GM23248 (cell line): ENCODE data around the genes KNSTRN, C15orf62, CHAC1 and MAPKBP1.

DNA sequence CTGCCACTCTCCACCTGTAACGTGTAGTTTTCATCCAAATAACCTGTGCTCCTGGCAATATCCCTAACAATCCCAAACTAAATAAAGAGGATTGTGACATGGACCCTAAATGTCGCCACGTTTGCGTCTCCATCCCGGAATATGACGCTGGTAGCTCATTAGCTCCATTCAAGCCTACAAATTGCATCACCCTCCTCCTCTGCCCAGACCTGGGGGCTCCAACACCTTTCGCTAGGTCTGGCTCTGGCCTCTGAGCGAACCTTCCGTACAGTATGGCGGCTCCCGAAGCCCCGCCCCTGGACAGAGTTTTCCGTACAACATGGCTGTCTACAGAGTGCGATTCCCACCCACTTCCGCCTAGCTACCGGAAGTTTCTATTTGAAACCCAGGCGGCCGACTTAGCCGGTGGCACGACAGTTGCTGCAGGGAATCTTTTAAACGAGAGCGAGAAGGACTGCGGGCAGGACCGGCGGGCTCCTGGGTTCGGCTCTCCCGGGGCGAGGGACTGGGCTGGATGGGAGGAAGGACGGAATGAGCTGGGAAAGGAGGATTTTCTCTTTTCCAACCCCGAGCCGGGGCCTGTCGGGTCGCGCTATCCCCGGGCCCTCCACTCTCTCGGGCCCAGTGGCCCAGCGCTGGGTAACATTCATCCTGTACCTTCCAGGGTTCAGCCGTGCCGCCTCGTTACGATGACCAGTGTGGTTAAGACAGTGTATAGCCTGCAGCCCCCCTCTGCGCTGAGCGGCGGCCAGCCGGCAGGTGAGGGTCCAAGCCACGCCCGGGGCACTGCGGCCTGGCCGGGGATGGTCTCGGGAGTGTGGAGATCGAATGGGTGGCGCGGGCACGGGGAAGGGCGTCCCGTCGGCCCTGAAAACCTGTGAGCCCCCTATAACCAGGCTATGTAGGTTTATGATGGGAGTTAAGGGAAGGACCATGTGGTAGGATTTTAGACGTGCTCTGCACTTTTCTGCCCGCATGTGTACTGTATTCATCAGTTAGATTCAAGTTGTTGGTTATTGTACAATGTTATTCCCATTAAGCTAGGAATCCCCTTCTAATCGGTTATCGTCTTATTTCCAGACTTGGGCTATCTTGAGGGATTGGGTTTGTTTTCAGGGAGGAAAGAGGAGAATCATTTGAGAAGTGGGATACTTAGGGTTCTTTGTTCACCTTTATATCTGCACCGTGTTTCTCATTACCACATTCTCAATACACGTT, at the start of gene KNSTRN:
KNSTRN (plus strand) TSS at position 158 of the 1,218 bp plus-strand sequence.
- RAMPAGE, long total RNA: start-site peak on the plus strand centred at position 415 of the sequence, 66 bp wide, 830 and 1,104 reads in 2 replicates

DNA sequence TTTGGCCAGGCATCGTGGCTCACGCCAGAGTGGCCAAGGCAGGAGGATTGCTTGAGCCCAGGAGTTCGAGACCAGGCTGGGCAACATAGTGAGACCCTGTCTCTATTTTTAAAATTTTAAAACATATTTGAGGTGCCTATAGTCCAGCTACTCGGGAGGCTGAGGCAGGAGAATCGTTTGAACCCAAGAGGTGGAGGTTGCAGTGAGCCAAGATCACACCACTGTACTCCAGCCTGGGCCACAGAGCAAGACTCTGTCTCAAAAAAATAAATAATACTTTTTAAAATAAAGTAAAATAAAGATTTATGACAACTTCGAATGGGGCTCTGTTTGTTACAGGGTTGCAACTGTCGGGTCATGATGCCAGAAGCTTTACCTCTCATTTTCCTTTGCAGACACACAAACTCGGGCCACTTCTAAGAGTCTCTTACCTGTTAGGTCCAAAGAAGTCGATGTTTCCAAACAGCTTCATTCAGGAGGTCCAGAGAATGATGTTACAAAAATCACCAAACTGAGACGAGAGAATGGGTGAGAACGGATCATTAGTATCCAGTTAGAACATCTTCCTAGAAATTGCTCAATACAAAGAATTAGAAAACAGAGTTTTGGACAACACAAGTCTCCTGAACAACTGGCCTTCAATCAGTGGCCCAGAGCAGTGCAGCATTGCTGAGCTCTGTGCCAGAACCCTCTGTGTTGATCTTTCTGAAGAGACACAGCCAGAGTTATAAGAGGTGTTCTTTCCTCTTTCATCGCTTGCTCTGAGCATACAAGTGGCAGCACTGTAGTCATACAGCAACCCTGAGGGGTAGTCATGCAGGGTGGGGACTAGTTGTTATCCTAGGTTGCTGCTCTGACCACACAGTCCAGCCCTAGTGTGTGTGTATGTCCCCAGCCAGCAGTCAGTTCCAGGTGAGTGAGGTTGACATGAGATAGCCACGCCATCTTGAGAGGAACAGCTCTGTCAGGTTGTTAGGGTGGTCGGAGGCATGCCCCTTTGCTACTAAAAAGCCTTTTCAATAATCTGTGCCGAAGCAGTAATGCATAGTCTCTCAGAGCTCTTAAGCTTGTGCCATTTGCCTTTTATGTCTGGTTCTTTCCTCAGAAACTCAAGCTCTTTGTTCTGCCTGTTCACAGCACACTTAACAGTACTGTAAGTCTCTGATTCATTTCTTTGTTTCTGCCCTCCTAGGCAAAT, 3.8 kb downstream of the KNSTRN start:
- RAMPAGE, long total RNA: no peak

DNA sequence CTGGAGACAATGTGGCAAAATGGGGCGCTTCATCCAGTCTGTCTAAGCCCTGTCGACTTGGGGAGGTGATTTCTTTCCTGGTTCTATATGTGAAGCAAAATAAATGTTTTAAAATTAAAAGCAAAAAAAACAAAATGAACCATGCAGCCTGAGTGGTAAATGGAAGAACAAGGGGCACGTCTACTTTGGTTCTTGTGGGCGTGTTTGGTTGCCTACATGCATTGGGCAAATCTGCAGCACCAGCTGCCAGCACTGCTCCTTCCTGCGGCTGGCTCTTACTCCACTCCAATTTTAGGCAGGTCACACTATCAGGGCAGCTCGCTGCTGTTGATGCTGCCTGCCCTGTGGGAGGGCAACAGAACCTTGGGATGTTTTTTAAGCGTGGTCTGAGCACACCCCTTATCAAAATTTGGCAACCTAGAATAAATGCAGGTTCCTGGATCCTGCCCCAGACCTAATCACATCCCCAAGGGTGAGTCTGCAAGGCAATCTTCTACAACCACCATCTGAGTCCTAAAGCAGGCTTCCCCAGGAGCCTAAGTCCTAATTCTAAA, 15.7 kb downstream of the IVD start:
- RAMPAGE, long total RNA: no peak

DNA sequence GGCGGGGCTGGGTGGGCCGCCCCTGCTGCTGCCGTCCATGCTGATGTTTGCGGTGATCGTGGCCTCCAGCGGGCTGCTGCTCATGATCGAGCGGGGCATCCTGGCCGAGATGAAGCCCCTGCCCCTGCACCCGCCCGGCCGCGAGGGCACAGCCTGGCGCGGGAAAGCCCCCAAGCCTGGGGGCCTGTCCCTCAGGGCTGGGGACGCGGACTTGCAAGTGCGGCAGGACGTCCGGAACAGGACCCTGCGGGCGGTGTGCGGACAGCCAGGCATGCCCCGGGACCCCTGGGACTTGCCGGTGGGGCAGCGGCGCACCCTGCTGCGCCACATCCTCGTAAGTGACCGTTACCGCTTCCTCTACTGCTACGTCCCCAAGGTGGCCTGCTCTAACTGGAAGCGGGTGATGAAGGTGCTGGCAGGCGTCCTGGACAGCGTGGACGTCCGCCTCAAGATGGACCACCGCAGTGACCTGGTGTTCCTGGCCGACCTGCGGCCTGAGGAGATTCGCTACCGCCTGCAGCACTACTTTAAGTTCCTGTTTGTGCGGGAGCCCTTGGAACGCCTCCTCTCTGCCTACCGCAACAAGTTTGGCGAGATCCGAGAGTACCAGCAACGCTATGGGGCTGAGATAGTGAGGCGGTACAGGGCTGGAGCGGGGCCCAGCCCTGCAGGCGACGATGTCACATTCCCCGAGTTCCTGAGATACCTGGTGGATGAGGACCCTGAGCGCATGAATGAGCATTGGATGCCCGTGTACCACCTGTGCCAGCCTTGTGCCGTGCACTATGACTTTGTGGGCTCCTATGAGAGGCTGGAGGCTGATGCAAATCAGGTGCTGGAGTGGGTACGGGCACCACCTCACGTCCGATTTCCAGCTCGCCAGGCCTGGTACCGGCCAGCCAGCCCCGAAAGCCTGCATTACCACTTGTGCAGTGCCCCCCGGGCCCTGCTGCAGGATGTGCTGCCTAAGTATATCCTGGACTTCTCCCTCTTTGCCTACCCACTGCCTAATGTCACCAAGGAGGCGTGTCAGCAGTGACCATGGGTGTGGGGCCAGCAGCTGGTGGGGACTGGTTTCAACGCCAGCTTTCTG, 868 bp downstream of the CHST14 start:
- RAMPAGE, long total RNA: no peak

DNA sequence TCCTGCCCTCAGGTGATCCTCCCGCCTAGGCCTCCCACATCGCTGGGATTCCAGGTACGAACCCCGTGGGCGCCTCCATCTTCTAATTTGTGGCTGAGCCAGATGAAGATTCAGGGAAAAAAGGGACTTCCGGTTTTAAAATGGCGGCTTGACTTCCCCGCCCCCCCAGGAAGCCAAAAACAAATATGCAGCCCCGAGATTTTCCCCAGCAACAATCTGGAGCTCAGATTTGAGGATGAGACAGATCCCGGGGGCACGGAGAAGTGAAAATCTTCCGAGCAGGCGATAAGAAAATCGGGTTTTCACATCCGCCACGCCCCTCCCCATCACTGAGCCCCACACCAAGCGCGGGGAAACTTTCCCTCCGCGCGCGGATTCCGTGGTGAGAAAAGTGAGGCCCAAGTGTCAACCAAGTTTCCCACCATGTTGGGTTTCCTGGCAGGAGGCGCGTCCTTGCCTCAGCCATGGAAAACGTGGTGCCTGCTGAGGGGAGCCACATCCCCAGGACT, 15.5 kb downstream of the CHST14 start:
- RAMPAGE, long total RNA: no peak

GRCh38 chr15:40767737-40768487, 1.9 kb upstream of the C15orf62 start:
- RAMPAGE, long total RNA: no peak

DNA sequence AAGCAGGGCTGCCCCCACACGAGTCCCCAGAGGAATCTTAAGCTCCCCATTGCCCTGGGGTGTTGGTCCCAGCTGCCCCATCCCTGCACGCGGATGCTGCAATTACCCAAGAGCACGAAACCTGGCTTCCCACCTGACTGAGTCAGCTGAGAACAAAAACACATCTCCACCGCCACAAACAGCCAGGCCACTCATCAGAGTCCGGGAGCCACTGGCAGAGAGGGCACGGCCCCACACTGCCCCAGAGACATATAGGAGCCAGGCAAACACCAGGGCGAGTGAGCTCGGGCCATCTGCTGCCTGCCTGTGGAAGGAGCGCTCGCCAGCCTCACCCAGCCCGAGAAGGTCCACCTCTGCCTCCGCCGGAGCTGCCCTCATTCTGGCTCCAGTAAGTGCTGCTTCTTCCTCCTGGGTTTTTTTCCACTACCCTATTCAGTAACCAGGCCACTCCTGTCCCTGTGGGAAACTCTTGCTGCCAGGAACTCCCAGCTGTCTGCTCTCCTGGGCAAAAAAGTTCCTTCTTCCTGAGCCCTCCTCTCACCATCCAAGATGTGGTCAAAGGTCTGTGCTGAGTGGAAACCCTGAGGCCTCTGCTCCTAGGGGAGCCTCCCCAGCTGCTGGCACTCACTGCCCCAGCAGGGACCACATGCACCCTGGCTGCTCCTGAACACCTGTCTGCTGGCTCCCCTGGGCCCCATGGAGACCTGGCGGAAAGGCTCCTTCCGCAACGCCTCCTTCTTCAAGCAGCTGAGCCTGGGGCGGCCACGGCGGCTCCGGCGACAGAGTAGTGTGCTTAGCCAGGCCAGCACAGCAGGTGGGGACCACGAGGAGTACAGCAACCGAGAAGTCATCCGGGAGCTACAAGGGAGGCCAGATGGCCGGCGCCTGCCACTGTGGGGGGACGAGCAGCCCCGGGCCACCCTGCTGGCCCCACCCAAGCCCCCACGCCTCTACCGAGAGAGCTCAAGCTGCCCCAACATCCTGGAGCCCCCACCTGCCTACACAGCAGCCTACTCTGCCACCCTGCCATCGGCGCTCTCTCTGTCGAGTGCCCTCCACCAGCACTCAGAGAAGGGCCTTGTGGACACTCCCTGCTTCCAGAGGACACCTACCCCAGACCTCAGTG, at the start of gene C15orf62:
C15orf62 (plus strand) TSS at position 181 of the 1,126 bp plus-strand sequence.
- RAMPAGE, long total RNA: no peak

GRCh38 chr15:40929702-40930098, 560 bp downstream of the DLL4 start:
- RAMPAGE, long total RNA: no peak

GRCh38 chr15:40932631-40933102, 3.5 kb downstream of the DLL4 start:
- RAMPAGE, long total RNA: no peak

DNA sequence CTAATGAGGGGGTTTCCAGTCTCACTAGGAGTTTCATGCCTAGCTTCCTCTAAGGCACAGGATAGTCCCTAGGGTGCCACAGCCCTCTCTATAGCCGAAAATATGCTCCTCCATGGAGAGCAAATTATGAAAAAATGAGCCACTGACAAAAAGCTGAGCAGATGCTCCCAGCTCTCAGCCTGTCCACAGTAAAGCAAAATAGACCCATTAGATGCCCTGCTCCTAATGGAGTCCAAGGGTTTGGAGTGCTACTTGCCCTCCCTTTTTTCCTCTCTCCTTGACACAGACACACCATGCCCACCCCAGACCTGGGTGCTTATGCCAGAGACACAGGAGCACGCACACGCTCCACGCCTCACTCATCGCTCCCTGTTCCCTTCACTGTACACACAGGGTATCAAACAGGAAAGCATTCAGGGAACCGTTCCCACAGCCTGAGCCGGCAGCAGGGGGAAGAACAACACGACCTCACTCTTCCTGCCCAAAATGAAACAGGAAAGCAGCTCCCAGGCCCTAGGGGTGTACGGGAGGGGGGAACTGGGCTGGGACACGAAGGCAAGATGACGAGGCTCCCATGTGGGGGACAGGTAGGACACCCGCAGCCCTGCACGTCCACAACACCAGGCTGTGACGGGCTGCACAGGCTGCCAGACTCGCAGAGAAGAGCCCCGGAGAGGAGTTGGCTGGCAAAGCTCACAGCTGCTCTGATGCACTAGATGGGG, 11.1 kb downstream of the DLL4 start:
- RAMPAGE, long total RNA: no peak

DNA sequence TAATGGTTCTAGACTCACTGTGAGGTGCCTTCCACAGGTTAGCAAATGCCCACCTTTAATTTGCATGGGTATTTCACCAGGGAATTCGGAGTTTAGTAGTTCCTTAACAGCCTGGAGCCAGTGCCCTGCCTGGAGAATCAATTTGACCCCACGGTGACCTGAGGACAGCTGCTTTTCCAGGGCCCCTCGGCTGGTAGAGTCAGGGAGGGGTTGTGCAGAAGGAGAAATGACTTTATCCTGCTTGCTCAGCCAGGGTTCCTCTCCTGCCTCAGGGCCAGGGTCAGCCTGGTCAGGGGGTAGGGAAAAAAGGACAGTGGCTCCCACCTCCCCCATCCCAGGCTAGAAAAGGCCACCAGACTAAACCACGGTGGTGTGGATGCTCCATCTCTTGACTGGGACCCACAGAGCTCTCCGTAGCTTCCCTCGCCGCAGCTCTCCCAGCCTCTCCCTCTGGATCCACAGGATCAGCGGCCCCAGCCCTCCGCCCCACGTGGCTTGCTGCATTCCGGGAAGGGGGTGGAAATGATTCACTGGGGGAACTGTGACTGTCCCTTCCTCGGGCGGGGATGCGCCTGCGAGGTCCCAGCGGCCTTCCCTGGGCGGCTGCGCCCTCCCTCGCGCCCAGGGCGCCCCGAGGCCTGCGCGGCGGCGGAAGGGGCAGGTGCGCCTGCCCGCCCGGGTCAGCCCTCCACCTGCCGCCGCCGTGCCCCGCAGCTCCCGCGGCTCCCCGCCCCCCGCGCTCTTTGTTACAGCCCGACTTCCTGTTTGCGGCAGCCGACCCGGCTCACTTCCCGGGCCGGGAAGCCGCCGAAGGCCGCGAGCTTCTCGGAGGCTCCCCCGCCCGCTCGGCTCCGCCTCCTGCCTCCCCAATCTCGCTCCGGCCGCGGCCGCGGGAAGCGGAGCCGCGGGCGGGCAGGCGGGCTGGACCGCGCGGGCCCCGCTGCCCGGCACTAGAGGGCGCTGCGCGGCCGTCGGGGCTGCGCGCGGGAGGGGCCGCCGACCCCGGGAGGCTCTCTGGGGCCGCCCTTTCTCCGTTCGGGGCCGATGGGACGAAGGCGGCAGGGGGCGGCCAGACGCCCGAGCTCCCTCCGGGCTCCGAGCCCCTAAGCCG, 11.8 kb upstream of the CHAC1 start:
- RAMPAGE, long total RNA: no peak

- RAMPAGE, long total RNA: start-site peak on the plus strand at chr15:40953469-40953475, 48 and 53 reads in 2 replicates
Observed at GRCh38 chr15:40953350-40953644, at the start of gene CHAC1. TSS of gene CHAC1 (plus strand) at chr15:40953471.

GRCh38 chr15:40955106-40955445, 1.8 kb downstream of the CHAC1 start:
- RAMPAGE, long total RNA: no peak

DNA sequence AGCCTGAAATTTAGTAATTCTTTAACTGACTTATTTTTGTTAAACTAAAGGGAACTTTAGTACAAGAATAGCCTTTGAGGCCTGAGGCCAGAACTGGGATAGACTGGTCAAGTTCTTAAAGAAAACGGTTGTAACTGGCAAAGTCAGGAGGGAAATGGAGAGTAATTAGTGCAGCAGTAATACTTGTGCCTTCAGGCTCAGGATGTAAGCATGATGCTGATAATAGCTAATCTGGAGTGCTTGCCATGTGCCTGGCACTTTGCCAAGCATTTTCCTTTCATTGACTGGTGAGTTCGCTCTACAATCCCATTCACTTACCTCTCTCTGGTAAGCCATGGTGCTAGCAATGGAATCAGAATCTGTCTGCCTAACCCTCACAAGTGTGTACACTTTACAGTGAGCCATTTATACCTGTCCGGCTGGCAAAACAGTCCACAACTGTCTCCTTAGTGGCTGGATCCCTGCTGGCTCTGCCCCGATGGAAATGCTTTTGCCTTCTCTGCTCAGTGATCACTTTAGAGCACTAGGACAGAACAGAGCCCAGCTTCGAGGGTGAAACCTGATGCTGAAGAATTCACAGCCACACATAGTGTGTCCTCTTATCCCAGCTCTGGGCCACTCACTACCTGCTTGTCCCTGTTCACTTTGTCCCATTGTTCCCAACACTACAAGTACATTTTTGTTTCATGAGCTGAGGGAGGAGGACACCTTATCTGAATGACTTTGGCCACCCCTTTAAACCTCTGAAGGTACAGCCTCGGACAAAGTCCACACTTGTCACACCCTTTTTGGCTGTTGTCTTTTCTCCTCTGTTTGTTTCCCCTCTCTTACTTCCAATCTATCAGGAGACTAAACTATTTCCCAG, 10.3 kb downstream of the CHP1 start:
- RAMPAGE, long total RNA: no peak

DNA sequence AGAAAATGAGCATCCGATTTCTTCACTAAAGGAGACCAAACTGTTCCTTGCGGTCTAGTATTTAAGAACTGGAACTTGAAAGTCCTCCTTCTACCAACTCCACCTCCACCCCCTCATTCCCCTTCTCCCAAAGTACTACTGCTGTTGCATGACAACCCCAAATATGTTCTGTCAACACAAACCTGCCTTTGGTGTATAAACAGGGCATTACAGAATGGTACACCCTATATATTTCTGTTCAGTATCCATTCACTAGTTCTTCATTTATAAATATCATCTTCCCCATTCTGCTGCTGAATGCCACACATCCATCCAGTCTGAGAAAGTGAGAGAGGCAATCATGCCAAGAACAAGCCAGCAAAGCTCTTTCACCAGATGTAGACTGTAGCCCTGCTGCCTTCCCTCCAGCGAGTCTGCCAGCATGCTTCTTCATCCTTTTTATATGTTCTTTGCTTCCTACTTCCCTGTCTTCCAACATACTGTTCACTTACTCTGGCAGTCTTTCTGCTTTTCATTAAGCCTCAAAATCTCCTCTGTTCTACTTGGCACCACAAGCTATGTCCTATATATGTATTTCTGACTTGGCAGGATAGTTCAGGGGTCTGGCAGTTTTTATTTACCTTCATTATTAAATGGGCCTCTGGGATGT, 48.4 kb downstream of the CHP1 start:
- RAMPAGE, long total RNA: no peak

DNA sequence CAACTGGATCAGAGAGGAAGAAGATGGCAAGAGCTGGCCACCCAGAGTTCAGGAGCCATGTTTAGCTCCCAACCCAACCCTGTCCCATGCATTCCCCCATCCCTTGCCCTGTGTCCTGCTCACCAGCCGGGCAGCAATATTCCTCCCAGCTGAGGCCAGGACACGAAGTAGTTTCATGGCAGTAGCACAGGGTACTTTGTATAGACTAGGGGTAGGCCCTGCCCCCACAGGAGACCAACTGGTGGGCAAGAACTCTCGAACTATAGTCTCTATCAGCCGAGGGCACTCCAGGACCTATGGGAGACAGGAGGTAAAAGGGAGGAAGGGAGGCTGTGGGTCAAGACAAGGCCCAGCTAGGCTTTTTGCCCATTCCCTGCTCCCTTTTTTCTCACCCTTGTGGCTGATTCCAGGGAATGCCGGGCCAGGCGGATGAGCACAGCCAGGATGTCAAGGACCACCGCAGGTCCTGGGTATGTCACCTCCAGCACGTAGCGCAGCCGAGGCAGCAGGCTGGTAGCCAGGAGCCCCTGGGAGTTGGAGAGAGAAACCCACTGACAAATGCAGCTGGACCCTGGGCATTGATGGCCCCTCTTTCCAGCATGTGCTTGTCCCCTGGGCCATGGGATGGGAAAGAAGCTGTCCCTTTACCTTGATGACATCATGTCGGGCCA, 13.3 kb upstream of the LTK start:
- RAMPAGE, long total RNA: no peak

- RAMPAGE, long total RNA: no peak
Observed at GRCh38 chr15:41531008-41531466, 13.0 kb downstream of the RPAP1 start.

- RAMPAGE, long total RNA: start-site peak on the plus strand at chr15:41621190-41621366, 10 and 15 reads in 2 replicates; start-site peak on the plus strand at chr15:41621386-41621536, 10 and 14 reads in 2 replicates
Observed at GRCh38 chr15:41620927-41621740, 62.1 kb downstream of the TYRO3 start.

- RAMPAGE, long total RNA: no peak
Observed at GRCh38 chr15:41773844-41774794, at the start of gene MAPKBP1. TSS of gene MAPKBP1 (plus strand) at chr15:41774484.

DNA sequence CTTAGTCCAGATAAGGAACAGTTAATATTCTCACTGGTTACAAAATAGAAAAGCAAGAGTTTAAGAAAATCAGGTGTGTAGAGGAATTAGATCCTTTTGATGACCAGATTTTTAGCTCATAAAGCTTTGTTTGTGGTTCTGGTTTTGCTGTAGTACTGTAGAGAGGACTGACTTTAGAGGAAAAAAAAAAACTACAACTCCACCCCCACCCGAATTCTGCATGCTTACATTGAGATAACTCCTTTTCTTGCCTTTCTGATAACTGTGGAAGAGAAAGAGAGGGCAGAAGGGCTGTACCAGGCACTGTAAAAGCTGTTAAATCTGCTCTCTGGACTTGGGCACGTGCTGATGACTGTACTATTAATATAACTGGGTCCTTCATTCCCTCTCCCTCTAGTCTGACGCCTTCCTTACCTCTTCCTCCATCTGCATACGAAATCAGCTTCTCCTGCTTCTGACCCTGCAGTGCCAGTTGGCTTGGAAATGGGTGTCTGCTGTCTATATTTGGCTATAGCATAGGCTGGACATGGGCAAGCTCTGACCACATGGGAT, 14.9 kb downstream of the MAPKBP1 start:
- RAMPAGE, long total RNA: no peak